AG09319 (cell line): ENCODE measurements around the gene GLG1.

DNA sequence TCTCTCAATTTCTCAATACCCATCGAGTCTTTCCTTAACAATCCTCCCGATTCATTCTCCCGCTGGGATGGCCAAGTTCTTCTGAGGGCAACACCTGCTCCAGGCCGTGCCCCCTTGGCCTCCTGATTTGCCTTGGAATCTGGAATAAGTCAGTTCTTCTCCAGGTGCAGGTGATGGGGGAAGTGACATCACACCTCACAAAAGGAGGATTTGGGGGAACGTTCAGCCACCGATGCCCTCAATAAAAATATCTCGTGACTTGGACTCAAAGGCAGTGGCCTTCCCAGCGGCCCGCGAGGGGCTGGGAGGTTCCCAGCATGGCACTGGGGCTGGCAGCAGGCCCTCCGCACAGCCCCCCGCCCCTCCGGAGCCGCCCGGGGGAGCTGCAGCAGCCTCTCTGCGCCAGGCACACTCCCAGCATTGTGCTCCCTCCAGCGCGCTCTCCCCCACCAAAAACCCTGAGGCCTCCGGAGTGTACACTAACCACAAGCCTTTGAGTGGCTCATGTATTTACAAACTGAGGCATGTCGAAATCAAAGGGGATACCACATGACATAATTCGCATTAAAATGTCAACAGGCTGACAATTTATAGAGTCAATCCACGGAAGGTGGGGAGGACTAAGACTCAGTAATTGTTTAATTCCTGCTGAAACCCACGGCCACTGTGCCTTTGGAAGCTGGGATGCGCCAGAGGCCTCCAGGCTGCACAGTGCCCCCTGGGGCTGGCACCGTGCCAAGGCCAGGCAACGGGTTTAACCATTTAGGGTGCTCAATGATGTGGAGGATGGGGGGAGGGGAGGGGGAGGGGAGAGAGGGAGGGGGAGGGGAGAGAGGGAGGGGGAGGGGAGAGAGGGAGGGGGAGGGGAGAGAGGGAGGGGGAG, 120.4 kb downstream of the ZFHX3 start:
- RRBS = 44% methylated on average over 5 of the region's 26 CpGs

DNA sequence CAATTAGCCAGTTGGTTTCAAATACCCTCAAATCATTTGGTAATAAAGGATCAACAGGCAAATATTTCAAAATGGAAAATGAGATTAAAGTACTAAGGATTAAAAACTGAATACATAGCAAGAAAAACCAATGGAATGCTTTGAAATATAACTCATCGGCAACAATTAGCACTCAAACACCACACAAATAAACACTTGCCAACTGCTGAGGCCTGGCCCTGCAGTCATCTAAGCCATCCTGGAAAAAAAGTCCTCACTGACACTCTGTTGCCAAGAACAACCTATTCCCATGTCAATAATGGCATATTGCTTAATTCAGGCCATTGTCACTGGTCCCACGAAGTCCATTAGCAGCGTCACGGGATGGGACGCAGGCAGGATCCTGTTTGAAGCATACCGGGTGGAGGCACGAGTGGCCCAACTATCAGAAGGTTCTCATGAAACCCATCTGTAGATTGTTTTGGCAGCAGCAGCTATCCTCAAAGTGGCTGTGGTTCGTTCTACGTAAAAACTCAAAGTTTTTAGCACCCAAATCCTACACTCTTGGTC, 91.8 kb downstream of the ZFHX3 start:
- RRBS = no CpG with 5 or more reads among the region's 9 CpGs

DNA sequence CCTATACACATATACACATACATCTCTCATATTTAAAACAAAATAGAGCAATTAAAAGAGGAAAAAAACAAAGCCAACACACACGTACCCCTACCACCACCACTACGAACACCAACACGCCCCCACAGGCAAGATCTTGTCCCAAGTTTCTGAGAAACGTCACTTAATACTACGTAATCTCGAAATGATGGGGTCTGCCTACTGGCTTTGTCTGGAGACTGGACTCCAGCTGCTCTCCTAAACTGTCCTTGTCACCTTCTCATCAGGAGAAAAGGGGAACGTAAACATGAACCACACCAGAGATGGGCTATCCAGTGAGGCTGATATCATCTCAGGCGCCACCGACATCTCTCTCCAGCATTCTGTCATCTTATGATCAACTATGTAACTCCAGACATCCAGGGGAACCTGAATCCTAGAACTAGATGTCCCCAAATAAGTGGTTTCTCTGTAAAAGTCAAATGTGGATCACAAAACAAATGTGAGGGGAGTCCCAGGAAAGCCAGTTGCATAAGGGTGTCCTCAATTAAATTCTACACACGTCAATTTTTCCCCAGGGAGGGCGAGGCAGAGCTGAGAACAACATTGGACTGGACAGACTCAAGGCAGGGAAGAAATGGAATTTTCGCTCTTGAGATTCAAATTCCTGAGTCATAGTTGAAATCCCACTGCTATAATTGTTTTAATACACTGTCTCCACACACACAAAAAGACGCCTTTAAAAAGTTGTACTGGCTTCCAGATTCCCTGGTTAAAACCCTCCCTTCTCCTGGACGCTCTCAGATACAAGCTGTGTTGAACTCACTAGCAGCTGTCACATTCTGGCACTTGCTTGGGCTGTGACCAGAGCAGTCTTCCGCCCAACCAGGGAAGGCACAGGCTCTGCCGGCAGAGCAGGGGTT, 62.7 kb downstream of the ZFHX3 start:
- RRBS = no CpG with 5 or more reads among the region's 16 CpGs

- RRBS = no CpG with 5 or more reads among the region's 7 CpGs
These were observed 61.9 kb downstream of the ZFHX3 start for GRCh38 chr16:72986031-72986449.

DNA sequence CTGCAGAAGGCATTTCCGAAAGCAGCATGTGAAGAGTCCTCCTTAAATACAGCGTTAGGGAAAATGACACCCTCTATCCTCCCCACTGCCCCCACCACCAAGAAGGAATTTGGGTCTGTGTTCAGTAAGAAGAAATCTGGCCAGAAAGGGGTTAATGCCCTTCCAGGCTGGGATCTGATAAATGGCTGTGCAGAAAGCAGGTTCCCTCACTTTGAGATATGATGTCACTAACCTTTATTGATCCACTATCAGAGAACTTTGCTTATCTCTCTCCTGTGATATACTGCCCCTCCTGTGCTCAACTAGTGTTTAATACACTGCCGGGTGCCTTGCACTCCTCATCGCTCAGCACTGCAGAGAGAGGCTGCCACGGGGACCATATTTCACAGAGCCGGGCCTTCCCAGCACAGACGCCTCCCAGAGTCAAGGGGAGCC, 20.3 kb downstream of the ZFHX3 start:
- RRBS = 95% methylated on average over 4 of the region's 7 CpGs

GRCh38 chr16:73037910-73038656, 9.8 kb downstream of the ZFHX3 start:
- RRBS = no CpG with 5 or more reads among the region's 14 CpGs

DNA sequence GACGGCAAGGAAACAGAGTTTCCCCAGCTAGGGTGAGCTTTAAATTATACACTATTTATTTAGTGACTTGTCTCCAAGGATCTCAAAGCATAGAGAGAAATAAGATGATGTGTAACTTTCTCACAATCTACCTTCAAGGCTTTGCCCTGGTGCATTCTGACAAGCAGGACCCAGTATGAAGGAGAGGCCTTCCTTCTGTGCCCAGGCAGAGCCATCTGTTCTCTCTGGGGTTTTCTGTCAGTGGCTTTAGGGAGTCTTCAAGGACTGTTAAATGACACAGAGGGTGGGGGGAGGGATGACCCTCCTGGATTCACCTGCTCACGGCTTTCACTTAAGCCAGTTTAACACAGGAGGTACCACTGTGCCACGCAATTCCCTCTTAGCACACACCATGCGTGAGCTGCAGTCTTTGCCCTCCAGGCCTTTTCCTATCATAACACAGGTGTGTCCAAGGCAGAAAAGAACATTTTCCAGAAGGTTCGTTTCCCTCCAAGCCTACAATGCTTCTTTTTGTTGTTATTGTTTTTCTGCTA, 1.2 kb downstream of the ZFHX3 start:
- RRBS = no CpG with 5 or more reads among the region's 5 CpGs

DNA sequence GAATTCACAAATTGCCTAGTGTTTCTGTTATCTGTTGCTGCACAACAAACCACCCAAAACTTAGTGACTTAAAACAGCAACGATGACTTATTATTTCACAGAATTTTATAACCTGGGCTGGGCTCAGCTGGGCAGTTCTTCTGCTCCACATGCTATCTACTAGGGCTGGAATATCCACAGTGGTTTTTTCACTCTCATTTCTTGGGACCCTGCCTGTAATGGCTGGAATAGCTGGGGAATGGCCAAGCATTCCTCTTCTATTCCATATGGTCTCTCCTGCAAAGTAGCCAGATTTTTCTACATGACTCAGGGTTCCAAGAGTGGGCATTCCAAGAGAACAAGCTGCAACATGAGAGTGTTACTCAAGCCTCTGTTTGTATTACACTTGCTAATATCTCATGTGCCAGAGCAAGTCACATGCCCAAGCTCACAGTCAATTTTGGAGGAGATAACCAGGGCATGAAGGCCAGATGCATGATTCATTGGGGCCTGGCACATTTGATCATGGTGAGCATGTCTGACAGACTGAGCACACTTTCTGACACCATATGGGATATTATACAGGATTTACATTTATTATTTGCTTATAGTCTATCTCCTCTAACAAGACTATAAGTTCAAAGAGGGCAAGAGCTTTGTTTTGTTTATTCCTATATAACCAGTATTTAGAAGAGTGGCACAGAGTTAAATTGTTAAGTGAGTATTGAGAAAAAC, 4.8 kb upstream of the PSMD7 start:
- RRBS = no CpG with 5 or more reads among the region's 1 CpG

GRCh38 chr16:74591906-74592491, 14.9 kb downstream of the GLG1 start:
- RRBS = no CpG with 5 or more reads among the region's 6 CpGs

DNA sequence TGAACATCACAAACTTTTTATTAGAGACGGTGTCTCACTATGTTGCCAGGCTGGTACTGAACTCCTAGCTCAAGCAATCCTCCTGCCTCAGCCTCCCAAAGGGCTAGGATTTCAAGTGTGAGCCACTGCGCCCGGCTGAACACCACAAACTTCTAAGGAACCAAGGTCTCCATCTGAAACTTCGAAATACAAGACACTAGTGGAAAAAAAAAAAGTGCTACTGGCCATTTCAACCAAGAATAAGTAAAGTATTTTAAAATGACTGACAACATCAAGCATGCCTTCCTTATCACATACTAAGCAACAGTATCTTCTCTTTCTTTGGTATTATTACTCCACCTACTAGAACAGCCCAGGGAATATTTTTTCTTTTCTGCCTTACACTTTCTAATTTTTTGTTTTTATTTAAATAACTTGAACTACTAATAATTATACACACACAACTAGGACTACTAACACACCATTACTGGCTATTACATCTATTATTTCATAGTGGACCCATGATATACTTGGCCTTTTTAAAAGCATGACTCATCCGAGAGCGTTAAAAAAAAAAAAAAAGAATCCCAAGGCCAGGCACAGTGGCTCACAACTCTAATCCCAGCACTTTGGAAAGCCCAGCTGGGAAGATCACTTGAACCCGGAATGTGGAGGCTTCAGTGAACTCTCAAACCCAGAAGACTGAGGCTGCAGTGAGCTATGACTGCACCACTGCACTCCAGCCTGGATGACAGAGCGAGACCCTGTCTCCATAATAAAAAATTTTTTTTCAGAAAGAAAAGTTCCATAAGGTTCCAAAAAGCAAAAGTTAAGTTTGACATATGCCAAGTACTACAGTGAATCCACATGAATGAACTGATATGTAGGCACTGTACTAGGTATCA, 3.2 kb downstream of the GLG1 start:
- RRBS = no CpG with 5 or more reads among the region's 8 CpGs

- RRBS = under 1% methylated on average over 24 of the region's 92 CpGs
These were observed at the start of gene GLG1 for GRCh38 chr16:74606112-74607334. GLG1 (minus strand) TSS chr16:74607114.

GRCh38 chr16:74737874-74738238, 36.8 kb downstream of the FA2H start:
- RRBS = no CpG with 5 or more reads among the region's 10 CpGs

GRCh38 chr16:74771895-74772451, 2.6 kb downstream of the FA2H start:
- RRBS = 65% methylated on average over 4 of the region's 10 CpGs

DNA sequence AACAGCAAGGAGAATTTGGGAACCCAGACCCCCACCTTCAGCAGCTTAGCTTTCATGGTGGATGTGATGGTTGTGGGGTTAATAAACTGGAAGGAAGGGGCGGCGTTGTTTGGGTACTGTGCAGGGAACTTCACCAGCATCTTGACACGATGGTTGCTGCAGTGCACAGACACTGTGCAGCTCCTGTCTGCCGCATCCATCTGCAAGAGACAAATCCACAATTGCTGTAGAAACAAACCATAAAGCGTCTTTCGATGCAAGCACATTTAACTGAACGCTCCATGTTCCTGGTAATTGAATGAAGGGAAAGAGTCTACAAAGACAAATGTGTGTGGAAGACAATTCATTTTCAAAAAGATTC, 72.8 kb downstream of the WDR59 start:
- RRBS = no CpG with 5 or more reads among the region's 7 CpGs

GRCh38 chr16:74962343-74963025, 22.4 kb downstream of the WDR59 start:
- RRBS = no CpG with 5 or more reads among the region's 4 CpGs

DNA sequence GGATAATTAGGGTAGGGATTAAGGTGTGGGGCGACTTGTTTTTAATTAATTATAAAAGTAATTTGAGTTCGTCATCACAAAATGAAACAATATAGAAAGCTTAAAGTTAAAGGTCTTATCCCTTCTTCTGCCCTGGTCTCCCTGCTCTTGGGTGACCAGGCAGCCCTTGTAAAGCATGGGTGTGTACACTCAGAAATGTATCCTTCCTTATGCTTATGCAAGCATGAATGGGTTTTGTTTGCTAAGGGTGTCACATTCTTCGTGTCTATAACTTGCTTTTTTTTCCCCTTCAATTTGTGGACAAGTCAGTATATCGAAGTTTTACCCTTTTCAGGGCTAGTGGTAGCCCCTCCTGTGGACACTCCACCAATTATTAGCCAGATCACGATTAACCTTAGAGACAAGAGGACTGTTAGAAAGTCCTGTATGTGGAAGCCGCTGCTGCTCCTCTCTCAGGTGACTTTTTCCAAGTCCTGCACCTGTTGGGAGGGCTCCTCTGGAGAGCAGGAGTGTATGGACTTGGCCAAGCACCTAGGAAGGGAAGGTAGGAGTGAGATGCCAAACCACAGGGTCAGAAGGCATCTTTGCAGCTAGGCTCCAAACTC, 51.0 kb downstream of the LDHD start:
- RRBS = no CpG with 5 or more reads among the region's 6 CpGs

DNA sequence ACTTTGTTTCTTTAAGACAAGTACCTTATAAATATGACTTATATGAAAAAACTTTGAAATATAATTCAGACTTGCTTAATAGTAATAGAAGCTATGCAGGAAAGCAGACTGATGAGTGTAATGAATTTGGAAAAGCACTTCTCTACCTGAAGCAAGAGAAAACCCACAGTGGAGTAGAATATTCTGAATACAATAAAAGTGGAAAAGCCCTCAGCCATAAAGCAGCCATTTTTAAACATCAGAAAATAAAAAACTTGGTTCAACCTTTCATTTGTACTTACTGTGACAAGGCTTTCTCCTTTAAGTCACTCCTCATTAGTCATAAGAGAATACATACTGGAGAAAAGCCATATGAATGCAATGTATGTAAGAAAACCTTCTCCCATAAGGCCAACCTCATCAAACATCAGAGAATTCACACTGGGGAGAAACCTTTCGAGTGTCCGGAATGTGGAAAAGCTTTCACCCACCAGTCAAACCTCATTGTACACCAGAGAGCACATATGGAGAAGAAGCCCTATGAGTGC, 21.1 kb downstream of the ZFP1 start:
- RRBS = no CpG with 5 or more reads among the region's 2 CpGs

DNA sequence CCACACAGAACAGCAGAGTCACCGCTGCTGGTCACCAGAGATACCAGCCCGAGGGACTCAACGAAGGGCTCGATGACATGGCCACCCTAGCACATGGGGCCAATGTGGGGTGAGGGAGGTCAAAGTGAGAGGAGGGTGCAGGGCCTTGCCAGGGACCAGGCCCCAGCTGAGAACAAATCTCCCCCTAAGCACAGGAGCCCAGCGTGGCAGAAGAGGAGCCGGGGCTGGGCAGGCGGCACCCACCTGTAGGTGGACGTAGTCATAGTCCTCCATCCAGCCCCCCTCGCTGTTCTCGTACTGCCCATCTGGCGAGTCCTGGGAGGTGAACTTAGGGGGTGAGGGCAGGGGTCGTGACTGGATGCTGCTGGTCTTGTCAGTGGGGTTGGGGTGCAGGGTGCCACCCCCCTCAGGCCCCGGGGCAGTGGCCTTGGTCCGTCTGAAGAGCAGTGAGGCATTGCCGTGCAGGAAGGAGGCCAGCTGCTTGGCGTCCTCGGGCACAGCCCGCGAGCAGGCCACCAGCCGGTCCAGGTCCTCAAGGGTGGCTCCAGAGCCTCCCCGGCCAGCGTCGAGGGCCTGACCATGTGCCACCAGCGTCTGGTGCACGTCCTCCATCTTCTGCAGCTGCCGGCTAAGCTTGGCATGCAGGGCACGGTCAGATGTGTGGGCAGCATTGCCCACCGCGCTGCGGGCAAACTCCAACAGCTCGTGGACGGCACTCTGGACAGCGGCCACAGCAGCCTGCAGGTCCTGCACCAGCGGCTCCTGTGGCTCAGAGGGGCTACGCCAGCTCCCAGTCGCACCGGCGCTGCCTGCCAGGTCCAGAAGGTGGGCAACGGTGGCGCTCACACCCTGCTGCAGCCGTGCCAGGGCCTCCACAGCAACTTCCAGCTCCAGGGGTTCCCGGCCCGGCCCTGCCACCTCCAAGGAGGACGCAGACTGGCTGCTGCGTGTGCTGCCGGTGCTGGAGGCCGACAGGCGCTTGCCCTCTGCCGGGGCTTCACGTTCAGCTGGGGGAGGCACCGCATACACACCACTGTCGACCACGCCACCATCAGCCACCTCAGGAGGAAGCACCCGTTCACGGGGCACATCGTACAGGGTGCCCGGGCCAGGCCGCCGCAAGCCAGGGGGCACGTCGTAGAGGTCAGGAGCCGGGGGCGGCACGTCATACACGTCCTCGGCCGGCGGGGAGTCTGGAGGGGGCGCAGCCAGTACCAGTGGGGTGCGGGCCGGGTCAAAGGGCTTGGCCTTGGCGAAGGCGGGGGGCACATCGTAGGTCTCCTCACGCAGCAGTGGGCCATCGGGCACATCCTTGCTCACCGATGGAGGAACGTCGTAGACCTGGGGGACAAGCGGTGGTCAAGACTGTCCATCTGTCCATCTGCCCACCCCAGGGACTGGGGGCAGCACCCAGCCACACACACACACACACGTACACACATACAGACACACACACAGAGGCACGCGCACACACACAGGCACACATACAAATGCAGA, 16.2 kb downstream of the BCAR1 start:
- RRBS = 82% methylated on average over 21 of the region's 83 CpGs

GRCh38 chr16:75244927-75246008, 6.2 kb downstream of the BCAR1 start:
- RRBS = 5% methylated on average over 2 of the region's 28 CpGs

- RRBS = no CpG with 5 or more reads among the region's 18 CpGs
These were observed 12.1 kb upstream of the BCAR1 start for GRCh38 chr16:75263206-75264192.